MCF 10A (cell line): ENCODE measurements around a stretch of chr7.

- PRO-cap, result no peak
- RRBS, result 89% methylated on average over 2 of the region's 37 CpGs
Observed at GRCh38 chr7:128831162-128832236, 1.3 kb downstream of the FLNC start.

DNA sequence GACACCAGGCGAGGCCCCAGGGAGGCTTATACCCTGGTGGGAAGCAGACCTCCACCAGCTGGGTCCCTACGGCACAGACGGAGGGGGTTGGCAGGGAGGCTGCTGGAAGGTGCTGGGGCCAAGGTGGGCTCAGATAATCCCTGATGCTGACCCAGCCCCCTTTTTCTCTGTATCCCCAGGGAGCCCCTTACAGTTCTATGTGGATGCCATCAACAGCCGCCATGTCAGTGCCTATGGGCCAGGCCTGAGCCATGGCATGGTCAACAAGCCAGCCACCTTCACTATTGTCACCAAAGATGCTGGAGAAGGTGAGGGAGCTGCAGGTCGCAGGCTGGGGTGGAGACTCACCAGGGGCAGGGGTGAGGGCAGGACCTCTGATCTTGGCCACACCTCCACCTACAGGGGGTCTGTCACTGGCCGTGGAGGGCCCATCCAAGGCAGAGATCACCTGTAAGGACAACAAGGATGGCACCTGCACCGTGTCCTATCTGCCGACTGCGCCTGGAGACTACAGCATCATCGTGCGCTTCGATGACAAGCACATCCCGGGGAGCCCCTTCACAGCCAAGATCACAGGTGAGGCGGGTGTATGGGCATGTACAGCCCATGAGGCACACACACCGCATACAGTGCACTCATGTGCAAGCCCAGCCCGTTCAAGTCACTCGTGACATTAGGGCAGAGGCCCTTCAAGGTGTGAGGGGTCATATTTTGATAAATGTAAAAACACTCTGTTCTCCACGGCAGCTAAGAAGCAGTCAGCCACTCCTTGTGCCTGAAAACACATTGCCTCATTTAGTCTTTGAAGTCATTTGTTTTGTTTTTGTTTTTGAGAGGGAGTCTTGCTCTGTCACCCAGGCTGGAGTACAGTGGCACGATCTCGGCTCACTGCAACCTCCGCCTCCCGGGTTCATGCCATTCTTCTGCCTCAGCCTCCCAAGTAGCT, 11.3 kb upstream of the ATP6V1F start:
- PRO-cap, result no peak
- RRBS, result no CpG with 5 or more reads among the region's 22 CpGs

GRCh38 chr7:128868890-128869853, 3.0 kb downstream of the ATP6V1FNB start:
- PRO-cap, result no peak
- RRBS, result 2% methylated on average over 25 of the region's 85 CpGs

- PRO-cap, result bidirectional peak, plus-strand start at chr7:128890923, minus-strand start at chr7:128890778
- RRBS, result 2% methylated on average over 13 of the region's 55 CpGs
Observed at GRCh38 chr7:128890494-128891071, 19.9 kb downstream of the KCP start.

DNA sequence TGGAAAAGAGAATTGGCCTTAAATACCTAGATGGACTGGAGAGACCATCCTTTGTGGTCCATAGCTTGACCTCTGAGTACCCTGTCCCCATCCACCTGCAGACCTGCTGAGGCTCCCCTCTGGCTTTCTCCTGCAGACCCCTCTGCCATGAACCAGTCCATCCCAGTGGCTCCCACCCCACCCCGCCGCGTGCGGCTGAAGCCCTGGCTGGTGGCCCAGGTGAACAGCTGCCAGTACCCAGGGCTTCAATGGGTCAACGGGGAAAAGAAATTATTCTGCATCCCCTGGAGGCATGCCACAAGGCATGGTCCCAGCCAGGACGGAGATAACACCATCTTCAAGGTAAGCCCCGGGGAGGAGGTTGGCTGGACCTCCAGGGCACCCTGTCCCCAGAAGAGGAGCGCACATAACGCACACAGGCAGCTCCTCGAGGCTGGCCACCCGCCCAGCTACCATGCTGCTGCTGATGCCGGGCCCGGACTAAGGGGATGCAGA, 4.3 kb downstream of the IRF5 start:
- PRO-cap, result no peak
- RRBS, result no CpG with 5 or more reads among the region's 13 CpGs

DNA sequence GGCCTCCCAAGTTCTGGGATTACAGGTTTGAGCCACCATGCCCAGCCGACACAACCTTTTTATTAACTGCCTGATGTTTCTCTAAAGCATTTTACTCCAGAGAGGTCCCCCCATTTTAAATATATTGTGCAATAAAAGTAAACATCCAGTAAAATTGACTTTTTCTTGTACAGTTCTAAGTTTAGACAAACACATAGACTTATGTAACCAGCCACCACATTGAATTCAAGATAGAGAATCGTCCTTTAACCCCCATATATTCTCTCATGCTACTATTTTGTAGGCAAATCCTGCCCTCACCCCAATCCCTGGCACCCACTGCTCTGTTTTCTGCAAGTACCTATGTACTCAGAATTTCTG, 12.8 kb downstream of the SMO start:
- PRO-cap, result no peak
- RRBS, result no CpG with 5 or more reads among the region's 2 CpGs

DNA sequence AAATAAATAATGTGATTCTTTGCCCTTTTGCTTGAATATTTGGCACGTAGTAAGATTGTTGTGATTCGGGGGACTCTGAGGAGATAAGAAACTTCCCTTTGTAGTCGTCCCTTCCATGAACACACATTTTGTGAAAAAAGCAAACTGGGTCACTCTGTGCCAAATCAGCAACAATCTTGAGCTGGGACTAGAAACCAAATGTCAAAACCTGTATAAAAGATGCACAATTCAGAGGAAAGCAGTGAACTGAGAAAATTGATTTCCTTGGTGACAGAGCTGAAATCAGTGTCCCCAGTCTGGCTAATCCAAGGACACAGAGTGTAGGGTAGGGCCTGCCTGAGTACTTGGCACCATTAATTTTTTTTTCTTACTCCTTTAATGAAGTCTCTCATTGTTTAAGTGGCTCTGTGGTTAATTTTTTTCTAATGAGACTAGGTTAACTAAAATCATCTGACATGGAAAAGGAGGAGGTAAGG, 59.2 kb upstream of the STRIP2 start:
- PRO-cap, result no peak
- RRBS, result no CpG with 5 or more reads among the region's 3 CpGs

GRCh38 chr7:129460201-129461116, 26.2 kb downstream of the STRIP2 start:
- PRO-cap, result no peak
- RRBS, result no CpG with 5 or more reads among the region's 7 CpGs

GRCh38 chr7:129468480-129468849, 33.9 kb upstream of the SMKR1 start:
- PRO-cap, result no peak
- RRBS, result no CpG with 5 or more reads among the region's 3 CpGs

DNA sequence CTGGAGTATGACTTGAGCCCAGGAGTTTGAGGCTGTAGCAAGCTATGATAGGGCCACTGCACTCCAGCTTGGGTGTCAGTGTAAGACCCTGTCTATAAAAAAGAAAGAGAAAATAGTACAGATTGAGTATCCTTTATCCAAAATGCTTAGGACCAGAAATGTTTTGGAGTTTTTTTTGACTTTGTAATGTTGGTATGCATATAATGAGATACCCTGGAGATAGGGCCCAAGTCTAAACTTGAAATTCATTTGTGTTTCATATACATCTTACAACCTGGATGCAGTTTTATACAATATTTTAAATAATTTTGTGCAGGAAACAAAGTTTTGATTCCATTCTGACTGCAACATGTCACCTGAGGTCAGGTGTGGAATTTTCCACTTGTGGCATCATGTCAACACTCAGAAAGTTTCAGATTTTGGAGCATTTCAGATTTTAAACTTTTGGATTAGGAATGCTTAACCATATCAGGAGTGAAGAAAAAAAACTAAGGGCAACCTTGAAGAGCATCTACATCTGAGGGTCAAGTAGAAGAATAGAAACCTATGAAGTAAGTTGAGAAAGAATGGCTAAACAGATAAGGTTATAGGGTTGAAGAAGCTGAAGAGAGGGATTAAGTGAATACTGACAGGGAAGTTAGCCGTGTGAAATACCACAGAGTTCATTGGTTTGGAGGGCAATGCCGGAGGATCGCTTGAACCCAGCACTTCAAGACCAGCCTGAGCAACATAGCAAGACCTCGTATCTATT, 7.3 kb downstream of the NRF1 start:
- PRO-cap, result no peak
- RRBS, result no CpG with 5 or more reads among the region's 4 CpGs

- PRO-cap, result no peak
- RRBS, result no CpG with 5 or more reads among the region's 5 CpGs
Observed at GRCh38 chr7:129705464-129705953, 94.0 kb downstream of the NRF1 start.

GRCh38 chr7:129906852-129907358, 45.9 kb downstream of the UBE2H start:
- PRO-cap, result no peak
- RRBS, result no CpG with 5 or more reads among the region's 9 CpGs

- PRO-cap, result bidirectional peak, plus-strand start at chr7:129949112, minus-strand start at chr7:129948866
- RRBS, result no CpG with 5 or more reads among the region's 12 CpGs
Observed at GRCh38 chr7:129948731-129949226, 4.0 kb downstream of the UBE2H start.

- PRO-cap, result no peak
- RRBS, result no CpG with 5 or more reads among the region's 11 CpGs
Observed at GRCh38 chr7:129970642-129971367, 18.0 kb upstream of the UBE2H start.

- PRO-cap, result no peak
- RRBS, result no CpG with 5 or more reads among the region's 5 CpGs
Observed at GRCh38 chr7:129982024-129982427, 29.3 kb upstream of the UBE2H start.

- PRO-cap, result no peak
- RRBS, result no CpG with 5 or more reads among the region's 3 CpGs
Observed at GRCh38 chr7:130122042-130122576, 51.8 kb downstream of the KLHDC10 start.

DNA sequence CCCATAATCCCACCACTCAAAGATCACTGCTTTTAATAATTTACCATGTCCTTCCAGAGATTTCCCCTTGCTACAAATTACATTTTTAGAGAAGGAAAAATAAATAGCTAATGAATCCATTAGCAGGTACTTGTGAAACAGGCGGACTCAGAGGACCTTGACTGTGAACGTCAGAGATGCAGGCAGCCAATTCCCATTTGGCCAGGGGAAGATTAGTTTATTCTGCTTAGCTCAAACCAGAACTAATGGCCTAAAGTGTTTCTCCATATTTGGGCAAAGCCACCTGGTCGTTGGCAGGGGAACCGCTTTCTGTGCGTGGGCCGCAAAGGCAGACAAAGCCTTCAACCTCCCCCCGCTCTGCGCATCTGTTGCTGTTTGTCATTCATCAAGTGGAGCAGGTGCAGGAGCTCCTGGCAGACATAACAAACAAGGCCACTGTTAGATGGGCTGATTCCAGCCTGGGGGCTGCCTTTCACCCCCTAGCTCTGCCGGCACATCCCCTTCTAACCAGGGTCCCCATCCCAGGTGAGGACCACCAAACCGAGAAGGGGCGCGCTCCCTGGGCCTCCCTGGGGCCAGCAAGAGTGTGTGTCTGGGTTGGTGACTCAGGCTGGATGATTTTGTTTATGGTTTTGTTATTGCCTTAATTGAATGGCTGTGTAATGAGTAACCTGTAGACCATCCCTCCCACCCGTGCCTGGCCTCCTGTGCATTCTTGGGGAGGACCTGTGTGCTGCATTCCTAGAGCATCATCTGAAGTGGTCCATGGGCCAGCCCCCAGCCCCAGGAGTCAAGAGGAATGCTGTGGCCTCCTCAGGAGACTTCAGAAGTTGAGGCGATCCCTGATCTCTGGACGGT, 14.6 kb upstream of the CPA1 start:
- PRO-cap, result no peak
- RRBS, result no CpG with 5 or more reads among the region's 15 CpGs

- PRO-cap, result no peak
- RRBS, result no CpG with 5 or more reads among the region's 9 CpGs
Observed at GRCh38 chr7:130504791-130505706, 13.2 kb downstream of the MEST start.

GRCh38 chr7:130531891-130532165, 39.9 kb downstream of the MEST start:
- PRO-cap, result no peak
- RRBS, result no CpG with 5 or more reads among the region's 9 CpGs

GRCh38 chr7:130876614-130876998, 142.6 kb upstream of the KLF14 start:
- PRO-cap, result unidirectional peak, minus-strand start at chr7:130876770
- RRBS, result no CpG with 5 or more reads among the region's 4 CpGs